HepG2 (cell line): Measurements from ENCODE around the gene PTGFR.

DNA sequence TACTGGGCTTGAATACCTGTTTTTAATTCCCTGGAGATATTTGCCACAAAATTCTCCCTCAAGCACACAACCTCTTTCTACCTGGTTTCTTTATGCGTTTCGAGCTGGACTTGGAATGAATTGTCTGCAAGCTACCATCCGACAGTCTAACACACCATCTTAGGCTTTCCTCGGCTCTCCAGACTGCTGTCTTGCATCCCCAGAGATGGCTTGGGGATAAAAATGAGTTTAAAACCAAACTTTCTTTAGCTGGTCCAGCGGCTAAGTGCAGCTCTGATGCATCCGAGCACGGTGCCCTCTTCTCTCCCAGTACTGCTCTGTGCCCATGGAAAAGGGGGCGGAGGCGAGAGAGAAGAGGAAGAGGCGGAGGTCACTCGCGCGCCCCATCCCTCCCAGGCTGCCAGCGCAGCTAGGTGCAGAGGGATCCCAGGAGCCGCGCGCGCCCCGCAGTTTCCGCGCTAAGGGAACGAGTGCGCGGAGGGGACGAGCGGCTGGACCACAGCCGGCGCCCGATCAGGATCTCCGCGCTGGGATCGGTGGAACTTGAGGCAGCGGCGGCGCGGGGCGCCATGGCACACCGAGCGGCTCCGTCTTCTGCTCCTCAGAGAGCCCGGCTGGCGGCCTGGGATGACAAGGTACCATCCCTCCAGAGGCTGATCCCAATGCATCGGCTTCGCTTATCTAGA, at the start of gene PTGFR:
Gene PTGFR, plus strand, starts transcription at position 373 of the 686 bp plus-strand sequence.
- RRBS, 2 experiments = 46 to 72% methylated on average over 4 to 10 of the region's 44 CpGs
CAGE:
- cytosol, long polyA minus RNA = no peak
- cytosol, long polyA plus RNA = no peak
- long polyA plus RNA = no peak
- nucleus, long polyA minus RNA = no peak
- nucleus, long polyA plus RNA = no peak

DNA sequence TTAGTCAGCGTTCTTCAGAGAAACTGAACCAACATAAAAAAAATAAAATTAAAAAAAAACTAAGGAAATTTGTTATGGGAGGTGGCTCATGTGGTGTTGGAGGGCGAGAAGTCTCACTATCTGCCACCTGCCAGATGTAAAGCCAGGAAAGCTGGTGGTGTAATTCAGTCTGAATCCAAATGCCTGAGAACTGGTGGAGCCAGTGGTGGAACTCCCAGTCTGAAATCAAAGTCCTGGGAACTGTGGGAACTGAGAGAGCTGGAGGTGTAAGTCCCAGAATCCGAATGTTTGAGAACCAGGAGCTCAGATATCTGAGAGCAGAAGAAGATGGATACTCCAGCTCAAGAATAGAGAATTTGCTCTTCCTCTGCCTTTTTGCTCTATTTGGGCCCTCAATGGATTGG, 3.2 kb downstream of the IFI44L start:
- RRBS, 2 experiments = no CpG with 5 or more reads among the region's 3 CpGs
CAGE:
- cytosol, long polyA minus RNA = no peak
- cytosol, long polyA plus RNA = no peak
- long polyA plus RNA = no peak
- nucleus, long polyA minus RNA = no peak
- nucleus, long polyA plus RNA = no peak

- RRBS, 2 experiments = no CpG with 5 or more reads among the region's 6 CpGs
CAGE:
- cytosol, long polyA minus RNA = no peak
- cytosol, long polyA plus RNA = no peak
- long polyA plus RNA = no peak
- nucleus, long polyA minus RNA = no peak
- nucleus, long polyA plus RNA = no peak
These were observed 487.2 kb upstream of the ADGRL4 start for GRCh38 chr1:79493682-79494268.

DNA sequence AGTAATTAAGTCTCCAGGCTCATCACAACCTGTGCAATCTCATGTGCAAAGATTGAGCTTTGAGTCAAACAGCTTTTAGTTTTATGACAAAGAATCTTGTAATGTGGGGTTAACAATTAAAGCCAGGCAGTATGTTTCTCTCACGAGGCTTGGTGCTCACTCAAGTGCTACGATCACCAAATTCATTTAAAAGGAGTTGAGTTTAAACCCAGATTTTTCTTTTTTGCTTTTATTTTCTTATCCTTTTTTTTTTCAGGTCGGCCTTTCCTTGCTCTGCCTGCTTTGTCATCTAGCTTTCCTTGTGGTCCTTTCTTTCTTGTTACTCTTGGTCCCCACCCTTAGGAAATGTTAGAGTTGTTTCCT, 1037.1 kb downstream of the ADGRL2 start:
- RRBS, 2 experiments = no CpG with 5 or more reads among the region's 3 CpGs
CAGE:
- cytosol, long polyA minus RNA = no peak
- cytosol, long polyA plus RNA = no peak
- long polyA plus RNA = no peak
- nucleus, long polyA minus RNA = no peak
- nucleus, long polyA plus RNA = no peak

DNA sequence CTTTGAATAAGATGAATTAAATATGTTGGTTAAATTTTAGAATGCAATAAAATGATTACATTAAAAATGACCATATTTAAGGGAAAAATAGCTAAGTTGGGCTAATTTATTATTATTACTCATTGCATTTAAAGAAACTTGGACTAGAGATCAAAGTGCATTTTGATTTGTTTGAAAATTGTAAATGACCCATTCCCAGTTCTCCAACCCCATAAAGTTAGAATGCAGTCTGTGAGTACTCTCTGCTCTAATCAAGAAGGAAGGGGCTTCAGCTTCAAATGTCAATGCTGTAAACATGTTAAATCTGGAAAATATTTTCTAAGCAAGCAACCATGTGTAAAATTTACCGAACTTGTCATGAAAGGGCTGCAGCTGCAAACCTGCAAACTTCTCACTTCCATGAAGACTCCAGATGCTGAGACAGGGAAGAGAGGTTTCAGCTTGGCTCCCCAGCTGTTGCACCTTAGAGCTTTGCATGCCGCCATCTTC, 232.7 kb downstream of the TTLL7 start:
- RRBS, 2 experiments = no CpG with 5 or more reads among the region's 2 CpGs
CAGE:
- cytosol, long polyA minus RNA = no peak
- cytosol, long polyA plus RNA = no peak
- long polyA plus RNA = no peak
- nucleus, long polyA minus RNA = no peak
- nucleus, long polyA plus RNA = no peak

- RRBS, 2 experiments = 64 to 66% methylated on average over 7 of the region's 24 CpGs
CAGE:
- cytosol, long polyA minus RNA = no peak
- cytosol, long polyA plus RNA = no peak
- long polyA plus RNA = no peak
- nucleus, long polyA minus RNA = no peak
- nucleus, long polyA plus RNA = no peak
These were observed 138.0 kb downstream of the TTLL7 start for GRCh38 chr1:83860877-83861295.

- RRBS, 2 experiments = no CpG with 5 or more reads among the region's 2 CpGs
CAGE:
- cytosol, long polyA minus RNA = no peak
- cytosol, long polyA plus RNA = no peak
- long polyA plus RNA = no peak
- nucleus, long polyA minus RNA = no peak
- nucleus, long polyA plus RNA = no peak
These were observed 2.1 kb upstream of the SAMD13 start for GRCh38 chr1:84299446-84299738.

DNA sequence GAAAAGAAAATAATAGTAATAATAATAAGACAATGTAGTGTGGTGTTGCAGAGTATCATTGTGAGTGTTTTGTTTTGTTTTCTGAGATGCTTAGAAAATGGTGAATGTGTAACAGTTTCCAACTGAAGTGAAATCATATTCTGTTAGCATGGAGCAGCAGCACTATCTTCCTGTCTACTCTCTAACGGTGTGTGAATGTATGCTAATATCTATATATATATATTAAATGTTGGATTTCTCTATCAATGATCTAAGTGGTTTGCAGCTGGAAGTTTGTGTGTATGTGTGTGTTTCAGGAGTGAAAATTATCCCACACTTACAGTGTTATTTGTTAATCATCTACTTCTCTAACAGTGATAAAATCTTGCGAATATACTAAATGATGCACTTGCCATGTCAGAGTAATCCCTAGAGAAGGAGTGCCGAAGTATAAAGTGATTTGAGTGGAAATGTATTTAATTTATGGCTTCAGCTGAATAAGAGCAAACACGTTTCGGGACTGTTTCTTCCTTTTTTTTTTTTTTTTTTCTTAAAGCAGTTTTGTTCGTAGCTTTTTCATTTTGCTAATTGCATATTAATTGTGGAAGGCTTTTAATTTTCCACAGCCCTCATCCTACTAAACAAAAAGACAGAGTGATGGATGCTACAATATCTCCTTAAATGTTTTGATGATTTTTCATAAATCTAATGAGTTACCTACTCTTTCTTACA, 475 bp downstream of the SAMD13 start:
- RRBS, 2 experiments = no CpG with 5 or more reads among the region's 6 CpGs
CAGE:
- cytosol, long polyA minus RNA = no peak
- cytosol, long polyA plus RNA = no peak
- long polyA plus RNA = no peak
- nucleus, long polyA minus RNA = no peak
- nucleus, long polyA plus RNA = no peak

DNA sequence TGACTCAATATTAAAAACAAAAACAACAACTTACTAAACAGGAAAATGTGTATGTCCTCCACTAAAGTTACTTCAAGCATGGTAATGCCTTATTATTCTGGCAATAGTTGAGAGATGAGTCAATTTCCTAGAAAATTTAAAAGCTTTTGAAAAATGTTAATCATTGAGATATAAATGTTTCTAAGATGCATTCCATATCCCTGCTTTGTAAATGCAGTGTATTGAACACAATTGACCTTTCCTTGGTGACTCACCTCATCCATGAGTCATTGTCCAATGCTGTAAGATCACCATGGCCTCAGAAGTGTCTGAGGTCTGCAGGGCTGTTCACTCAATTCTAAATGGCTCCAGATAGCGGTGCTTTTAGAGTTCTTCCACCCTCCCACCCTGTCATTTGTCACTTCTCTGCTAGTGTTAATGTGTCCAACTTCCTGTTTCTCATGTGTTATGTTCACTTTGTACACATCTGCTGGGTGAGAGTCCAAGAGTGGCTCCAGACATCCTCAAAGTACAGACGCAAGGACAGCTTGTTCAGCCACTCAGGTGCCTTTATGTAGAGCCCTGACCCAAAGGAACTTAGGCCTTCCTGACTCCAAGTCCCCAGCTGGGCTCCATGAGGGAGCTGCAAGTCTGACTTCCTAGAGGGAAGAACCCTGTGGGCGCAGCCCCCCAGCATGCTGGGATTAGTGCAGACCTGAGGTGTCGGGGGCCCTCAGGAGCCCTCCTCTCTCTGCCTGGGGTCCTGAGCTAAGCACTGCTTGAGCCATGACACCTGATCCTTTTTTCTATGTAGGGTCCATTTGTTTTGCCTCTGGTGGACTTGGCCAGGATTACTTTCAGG, 32.5 kb upstream of the DNASE2B start:
- RRBS, 2 experiments = no CpG with 5 or more reads among the region's 4 CpGs
CAGE:
- cytosol, long polyA minus RNA = no peak
- cytosol, long polyA plus RNA = no peak
- long polyA plus RNA = no peak
- nucleus, long polyA minus RNA = no peak
- nucleus, long polyA plus RNA = no peak

DNA sequence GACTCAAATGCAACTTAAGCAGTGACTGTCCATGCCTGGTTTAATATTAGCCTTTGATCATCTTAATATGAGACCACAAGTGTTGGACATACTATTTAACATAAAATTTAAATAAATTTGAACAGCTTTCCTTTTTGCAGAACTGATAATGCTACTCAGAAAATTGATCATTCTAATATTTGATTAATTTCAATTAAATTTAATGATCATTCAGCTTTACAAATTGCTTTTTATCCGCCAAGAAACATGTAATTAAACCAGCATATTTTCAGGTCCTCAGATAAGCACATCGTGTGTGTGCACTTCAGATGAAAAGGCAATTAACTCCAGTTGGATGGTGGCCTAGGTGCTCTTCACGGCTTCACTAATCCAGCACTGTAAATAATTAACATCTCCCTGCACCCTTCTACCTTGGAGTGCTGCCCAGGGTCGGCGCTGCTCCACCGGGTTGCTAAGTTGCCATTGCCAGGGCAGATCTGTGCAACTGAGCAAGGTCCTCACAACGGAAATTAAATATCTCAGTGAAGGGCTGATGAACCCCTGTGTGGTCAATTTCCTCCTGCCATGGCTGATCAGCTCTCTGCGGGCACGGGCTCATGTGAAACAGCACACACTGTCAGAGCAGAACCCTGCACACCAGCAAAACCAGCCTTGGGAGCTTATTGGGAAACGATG, 63.3 kb downstream of the SYDE2 start:
- RRBS, 2 experiments = no CpG with 5 or more reads among the region's 10 CpGs
CAGE:
- cytosol, long polyA minus RNA = no peak
- cytosol, long polyA plus RNA = no peak
- long polyA plus RNA = no peak
- nucleus, long polyA minus RNA = no peak
- nucleus, long polyA plus RNA = no peak

DNA sequence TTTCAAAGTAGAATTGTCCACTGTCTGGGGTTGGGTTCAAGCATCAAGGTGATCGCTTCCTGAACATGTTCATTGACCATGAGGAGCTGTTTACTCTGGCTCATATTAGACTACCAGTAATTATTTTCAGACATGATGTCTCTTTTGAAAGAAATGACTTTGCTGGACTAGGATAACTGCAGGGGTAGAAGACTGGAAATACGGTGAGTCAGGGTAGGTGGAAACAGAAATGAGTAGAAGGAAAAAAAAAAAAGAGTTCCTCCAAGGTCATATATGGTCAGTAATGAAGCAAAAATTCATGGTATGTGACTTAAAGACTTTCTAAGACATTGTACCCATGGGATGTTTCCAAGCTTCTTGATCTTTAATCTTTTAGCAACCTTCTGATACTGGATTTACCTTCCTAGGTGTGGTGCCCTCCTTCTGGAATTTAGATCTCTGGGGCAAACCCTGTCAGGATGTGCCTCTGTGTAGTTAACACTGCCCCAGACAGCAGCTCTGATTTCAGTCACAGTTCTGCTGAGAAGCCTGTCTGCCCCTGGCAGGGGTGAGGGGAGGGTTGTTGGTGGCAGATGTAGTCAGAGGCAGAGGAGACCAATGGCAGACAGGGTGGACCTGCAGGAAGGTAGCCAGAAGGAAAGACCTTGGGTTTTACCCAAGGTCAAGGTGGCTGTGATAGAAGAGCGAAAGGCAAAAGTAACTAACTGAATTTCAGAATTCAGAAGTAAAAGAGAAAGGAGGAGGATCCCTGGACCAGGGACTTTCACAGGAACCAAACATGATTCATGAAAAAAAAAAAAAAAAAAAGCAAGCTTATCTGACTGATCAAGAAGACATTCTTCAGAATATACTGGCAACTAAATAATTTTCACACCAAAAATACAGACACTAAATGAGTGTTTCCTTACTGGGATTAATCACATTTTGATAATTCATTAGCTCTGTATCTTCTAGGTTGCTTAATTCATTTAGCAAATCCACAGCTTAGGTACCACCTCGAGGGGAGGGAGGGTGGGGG, 44.2 kb upstream of the BCL10 start:
- RRBS, 2 experiments = no CpG with 5 or more reads among the region's 4 CpGs
CAGE:
- cytosol, long polyA minus RNA = no peak
- cytosol, long polyA plus RNA = no peak
- long polyA plus RNA = no peak
- nucleus, long polyA minus RNA = no peak
- nucleus, long polyA plus RNA = no peak

- RRBS, 2 experiments = no CpG with 5 or more reads among the region's 24 CpGs
CAGE:
- cytosol, long polyA minus RNA = no peak
- cytosol, long polyA plus RNA = no peak
- long polyA plus RNA = no peak
- nucleus, long polyA minus RNA = no peak
- nucleus, long polyA plus RNA = no peak
These were observed 4.1 kb upstream of the CCN1 start for GRCh38 chr1:85576487-85576779.

GRCh38 chr1:85577789-85577971, 2.9 kb upstream of the CCN1 start:
- RRBS, 2 experiments = no CpG with 5 or more reads among the region's 6 CpGs
CAGE:
- cytosol, long polyA minus RNA = no peak
- cytosol, long polyA plus RNA = no peak
- long polyA plus RNA = no peak
- nucleus, long polyA minus RNA = no peak
- nucleus, long polyA plus RNA = no peak

- RRBS, 2 experiments = no CpG with 5 or more reads among the region's 14 CpGs
CAGE:
- cytosol, long polyA minus RNA = no peak
- cytosol, long polyA plus RNA = no peak
- long polyA plus RNA = no peak
- nucleus, long polyA minus RNA = no peak
- nucleus, long polyA plus RNA = no peak
These were observed 1.1 kb upstream of the CCN1 start for GRCh38 chr1:85579399-85579981.

DNA sequence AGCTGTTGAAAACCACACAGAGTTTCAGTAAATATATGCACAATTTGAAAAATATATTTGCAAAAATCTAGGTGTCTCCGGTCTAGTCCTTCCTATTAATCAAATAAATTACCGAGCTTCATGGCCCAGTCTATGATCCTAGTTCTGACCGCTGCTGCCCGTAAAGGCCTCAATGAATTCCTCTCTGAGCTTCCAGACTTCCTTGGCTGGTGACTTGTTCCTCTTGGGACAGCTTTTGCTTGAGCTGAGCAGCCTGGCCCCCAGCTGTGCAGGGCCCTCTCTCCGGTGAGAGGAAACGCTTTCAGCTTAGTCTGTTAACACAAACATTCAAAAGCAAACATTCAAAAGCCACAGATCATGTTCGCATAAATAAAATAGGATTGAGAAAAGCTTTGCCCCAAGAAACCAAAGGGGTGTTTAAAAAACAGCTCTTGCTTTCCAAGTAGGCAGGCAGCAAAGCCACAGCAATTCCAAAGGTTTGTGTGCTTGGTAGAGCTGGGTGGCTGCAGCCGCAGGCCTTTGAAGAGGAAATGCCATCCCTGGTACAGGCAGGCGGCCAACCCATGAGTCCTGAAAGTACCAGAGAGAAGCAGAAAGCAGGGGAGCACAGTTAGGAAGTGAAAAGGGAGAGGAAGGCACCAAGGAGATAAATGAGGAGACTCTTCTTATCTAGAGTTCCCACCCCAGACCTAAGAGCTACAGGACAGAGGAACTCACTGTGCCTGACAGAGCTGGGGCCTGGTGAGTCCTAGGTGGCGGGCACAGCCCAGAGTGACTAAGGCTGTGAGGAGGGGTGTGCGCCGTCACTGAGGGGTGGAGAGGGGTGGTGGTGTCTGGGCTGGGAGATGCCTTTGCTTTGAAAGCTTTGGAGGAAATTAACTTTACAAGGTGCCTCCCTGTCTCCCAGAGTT, 48.3 kb downstream of the CCN1 start:
- RRBS, 2 experiments = no CpG with 5 or more reads among the region's 12 CpGs
CAGE:
- cytosol, long polyA minus RNA = no peak
- cytosol, long polyA plus RNA = no peak
- long polyA plus RNA = no peak
- nucleus, long polyA minus RNA = no peak
- nucleus, long polyA plus RNA = no peak

DNA sequence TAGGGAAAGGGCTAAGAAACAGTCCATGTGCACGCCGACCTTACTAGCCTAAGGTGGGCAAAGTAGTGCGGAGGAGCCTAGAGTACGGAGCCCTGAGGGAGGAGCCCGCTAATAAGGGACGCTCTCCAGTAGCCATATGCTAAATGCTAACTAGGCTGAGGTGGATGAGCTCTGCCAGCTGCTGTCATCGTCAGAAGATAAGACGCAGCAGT, 35.0 kb downstream of the CLCA1 start:
- RRBS, 2 experiments = no CpG with 5 or more reads among the region's 8 CpGs
CAGE:
- cytosol, long polyA minus RNA = no peak
- cytosol, long polyA plus RNA = no peak
- long polyA plus RNA = no peak
- nucleus, long polyA minus RNA = no peak
- nucleus, long polyA plus RNA = no peak

CAGE:
- cytosol, long polyA minus RNA = no peak
- cytosol, long polyA plus RNA = no peak
- long polyA plus RNA = no peak
- nucleus, long polyA minus RNA = no peak
- nucleus, long polyA plus RNA = no peak
These were observed 68.9 kb upstream of the SH3GLB1 start for GRCh38 chr1:86635522-86635843.

GRCh38 chr1:87333555-87334180, 5.0 kb downstream of the LMO4 start:
- RRBS, 2 experiments = no CpG with 5 or more reads among the region's 6 CpGs
CAGE:
- cytosol, long polyA minus RNA = no peak
- cytosol, long polyA plus RNA = no peak
- long polyA plus RNA = no peak
- nucleus, long polyA minus RNA = no peak
- nucleus, long polyA plus RNA = no peak

- RRBS, 2 experiments = no CpG with 5 or more reads among the region's 5 CpGs
CAGE:
- cytosol, long polyA minus RNA = no peak
- cytosol, long polyA plus RNA = no peak
- long polyA plus RNA = no peak
- nucleus, long polyA minus RNA = no peak
- nucleus, long polyA plus RNA = no peak
These were observed 497.9 kb downstream of the LMO4 start for GRCh38 chr1:87826574-87827000.

- RRBS, 2 experiments = no CpG with 5 or more reads among the region's 3 CpGs
CAGE:
- cytosol, long polyA minus RNA = no peak
- cytosol, long polyA plus RNA = no peak
- long polyA plus RNA = no peak
- nucleus, long polyA minus RNA = no peak
- nucleus, long polyA plus RNA = no peak
These were observed 498.4 kb downstream of the LMO4 start for GRCh38 chr1:87827066-87827477.